Mesenchymal stem cell of adipose (primary cell): ENCODE results near the genes SLC16A11, ZBTB4, TNFSF12 and MPDU1.

- CAGE, long polyA plus RNA, result no peak
These were observed at the start of gene SLC16A11 for GRCh38 chr17:7043269-7044289. Gene SLC16A11, minus strand, starts transcription at chr17:7044092.

GRCh38 chr17:7113725-7114492, 713 bp downstream of the ASGR2 start:
- CAGE, long polyA plus RNA, result no peak

DNA sequence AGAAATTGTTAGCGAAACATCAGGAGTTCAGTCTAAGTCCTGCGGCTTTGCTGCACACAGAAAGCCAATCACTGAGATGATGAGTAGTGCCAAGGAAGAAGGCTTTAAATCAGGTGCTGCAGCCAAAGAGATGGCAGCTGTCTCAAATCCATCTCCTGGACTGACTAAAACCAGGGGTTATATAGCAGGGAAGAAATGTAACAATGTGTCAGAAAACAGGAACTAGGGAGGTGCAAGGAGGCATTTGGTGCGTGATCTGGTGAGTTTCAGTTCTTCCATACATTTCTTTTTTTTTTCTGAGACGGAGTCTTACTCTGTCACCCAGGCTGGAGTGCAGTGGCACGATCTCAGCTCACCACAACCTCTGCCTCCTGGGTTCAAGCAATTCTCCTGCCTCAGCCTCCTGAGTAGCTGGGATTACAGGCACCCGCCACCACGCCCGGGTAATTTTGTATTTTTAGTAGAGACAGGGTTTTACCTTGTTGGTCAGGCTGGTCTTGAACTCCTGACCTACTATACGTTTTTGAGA, 6.7 kb upstream of the ASGR2 start:
- CAGE, long polyA plus RNA, result no peak

DNA sequence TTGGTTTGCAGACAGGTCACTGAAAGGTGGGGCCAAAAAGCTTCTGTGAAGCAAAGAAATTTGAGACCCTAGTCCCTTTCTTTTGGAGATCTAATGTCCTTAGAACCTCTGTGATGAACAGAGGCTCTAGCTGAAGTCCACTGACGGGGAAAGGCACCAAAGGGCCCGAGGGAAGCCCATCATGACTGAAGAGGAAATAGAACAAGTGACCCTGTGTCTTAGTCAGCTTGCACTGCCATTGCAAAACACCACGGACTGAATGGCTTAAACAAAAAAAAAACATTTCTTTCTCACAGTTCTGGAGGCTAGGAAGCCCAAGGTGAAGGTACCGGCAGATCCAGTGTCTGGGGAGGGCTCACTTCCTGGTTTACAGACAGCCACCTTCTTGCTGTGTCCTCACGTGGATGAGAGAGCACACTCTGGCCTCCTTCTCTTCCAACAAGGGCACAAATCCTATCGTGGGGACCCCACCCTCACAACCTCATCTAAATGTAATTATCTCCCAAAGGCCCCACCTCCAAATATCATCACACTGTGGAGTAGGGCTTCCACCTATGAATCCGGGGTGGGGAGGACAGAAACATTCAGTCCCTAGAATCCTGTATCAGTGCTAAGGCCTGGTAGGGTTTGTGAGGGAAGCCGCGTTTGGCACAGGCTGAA, 24.3 kb upstream of the ASGR2 start:
- CAGE, long polyA plus RNA, result no peak

- CAGE, long polyA plus RNA, result no peak
These were observed 24.9 kb upstream of the ASGR2 start for GRCh38 chr17:7139456-7139898.

GRCh38 chr17:7214947-7216244, 2.0 kb downstream of the DLG4 start:
- CAGE, long polyA plus RNA, result no peak

DNA sequence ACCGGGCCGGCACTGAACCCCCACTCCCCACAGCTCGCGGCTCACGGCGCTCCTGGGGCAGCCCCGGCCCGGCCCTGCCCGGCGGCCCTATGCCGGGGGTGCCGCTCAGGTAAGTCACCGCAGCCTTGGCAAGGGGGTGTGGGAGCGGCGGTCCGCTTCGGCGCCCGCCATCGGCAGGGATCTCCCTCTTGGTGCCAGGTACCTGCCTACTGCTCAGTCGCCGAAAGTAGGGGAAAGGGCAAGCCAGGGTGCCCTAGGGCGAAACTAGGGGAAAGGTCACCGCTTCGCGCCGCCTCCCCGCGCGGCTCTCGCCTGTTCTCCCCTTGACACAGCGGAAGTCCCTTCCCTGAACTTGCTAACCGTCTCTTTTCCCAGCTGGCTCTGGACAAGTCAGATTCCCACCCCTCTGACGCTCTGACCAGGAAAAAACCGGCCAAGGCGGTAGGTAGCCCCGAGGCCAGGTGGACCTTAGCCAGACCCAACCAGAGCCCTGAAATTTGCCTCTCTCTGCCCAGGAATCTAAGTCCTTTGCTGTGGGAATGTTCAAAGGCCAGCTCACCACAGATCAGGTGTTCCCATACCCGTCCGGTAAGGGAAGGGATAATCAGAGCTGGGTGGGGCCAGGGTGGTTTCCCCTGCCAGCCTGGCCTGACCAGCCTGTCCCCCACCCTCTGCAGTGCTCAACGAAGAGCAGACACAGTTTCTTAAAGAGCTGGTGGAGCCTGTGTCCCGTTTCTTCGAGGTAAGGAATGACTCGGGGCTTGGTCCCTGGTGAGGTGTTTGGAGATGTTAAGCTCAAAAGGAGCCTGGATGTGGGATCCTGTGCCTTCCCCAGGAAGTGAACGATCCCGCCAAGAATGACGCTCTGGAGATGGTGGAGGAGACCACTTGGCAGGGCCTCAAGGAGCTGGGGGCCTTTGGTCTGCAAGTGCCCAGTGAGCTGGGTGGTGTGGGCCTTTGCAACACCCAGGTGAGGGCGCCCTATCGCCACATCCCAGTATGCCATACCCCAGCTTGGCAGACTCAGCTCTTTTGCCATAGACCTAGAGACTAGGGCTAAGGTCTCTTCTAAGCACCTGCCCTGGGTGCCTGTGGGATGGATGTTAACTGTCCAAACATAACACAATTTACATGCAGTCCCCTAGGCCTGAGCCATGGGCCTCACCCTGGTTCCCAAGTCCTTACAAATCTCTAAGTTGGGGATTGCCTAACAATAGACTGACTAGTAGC, 766 bp downstream of the ACADVL start:
- CAGE, long polyA plus RNA, result no peak

DNA sequence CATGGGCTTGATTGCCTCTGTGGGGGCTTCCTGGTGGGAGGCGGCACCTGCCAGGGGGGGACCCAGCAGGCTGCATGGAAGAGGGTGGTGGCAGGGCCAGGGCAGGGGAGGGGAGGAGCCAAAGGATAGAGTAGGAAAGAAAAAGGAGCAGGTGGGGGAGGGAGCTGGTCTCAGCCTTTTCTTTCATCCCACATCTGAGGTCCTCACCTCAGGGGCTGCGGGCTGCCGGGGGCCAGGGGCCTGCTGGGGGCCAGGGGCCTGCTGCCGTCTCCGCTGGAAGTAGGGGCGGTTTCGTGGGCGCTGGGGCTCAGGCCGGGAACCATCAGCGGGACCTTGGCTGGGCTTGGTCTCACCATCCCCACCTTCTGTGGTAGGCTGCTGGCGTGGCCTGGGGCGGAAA, 5.1 kb downstream of the YBX2 start:
- CAGE, long polyA plus RNA, result no peak

- CAGE, long polyA plus RNA, result no peak
These were observed 7.4 kb downstream of the ACAP1 start for GRCh38 chr17:7343622-7344298.

DNA sequence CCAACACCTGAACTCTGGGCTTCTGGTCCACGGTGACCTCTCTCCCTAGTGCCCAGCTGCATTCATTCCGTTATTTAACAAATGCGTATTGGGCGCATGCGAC, 1.1 kb upstream of the KCTD11 start:
- CAGE, long polyA plus RNA, result no peak

GRCh38 chr17:7418681-7419437, 1.3 kb upstream of the SPEM1 start:
- CAGE, long polyA plus RNA, result no peak

DNA sequence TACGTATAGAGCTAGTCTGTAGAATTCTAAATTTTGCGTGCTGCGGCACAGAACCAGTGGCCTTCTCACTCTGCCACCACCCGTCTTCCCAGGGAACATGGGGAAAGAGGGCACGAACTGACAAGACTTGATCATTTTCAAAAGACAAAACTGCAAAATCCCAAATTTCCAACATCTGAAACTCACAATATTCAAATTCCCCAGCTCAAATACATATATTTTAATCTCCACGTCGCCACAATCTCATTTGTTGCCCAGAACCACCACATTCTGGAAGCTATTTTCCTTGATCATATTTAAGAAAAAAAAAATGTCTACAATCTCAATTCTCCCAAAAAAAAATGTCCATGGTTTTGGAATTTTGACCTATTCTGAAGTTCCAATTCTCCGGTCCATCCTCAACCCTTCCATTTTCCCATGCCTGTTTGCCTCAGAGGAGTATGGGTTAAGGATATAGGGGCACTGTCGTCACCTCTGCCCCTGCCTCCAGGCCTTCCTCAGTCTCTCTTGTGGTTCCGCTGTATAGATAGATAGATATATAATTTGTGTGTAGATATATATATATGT, 14.7 kb downstream of the CHRNB1 start:
- CAGE, long polyA plus RNA, result no peak

DNA sequence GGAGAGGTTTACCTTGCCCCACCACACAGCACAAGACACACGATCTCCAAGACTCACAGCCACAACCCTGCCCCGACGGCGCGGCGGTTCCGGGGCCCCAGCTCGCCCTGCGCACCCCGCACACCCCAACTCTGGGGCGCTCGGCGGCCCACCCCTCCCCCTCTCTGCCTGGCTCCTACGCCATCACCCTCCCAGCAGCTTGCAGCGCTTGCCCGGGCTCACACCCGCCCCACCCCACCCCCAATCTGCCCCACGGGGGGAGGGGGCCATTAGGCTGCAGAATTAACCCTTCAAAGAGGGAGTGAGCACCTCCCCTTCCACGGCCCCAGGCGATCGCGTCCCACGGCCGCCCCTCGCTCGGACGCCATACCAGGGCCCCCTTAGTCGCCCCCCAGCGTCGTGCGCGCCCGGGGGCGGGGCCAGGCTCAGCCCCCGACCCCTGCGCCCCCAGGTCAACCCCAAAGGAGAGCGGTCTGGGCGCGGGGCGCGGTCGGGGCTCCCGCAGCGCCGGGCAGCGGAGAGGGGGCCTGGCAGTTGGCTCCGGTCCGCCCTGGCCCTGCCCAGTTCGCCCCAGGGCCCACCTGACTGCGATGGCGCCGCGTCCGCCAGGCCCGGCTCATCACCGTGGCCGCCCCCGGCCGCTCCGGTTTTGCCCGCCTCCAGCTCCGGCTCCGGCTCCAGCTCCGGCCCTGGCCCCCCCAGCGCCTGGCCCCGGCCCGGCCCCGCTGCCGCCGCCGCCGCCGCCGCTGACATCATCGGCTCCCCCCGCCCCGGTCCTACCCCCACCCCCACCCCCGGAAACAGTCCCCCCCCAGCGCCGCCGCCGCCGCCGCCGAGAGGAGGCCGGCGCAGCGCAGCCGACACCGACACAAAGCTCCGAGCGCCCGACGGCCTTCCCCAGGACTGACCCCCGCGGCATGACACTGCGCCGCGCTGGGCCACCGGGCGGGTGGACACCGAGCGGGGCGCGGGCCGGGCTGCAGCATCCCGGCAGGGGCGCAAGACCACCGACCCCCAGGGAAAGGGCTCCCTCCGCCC, at the start of gene ZBTB4:
Gene ZBTB4, minus strand, starts transcription at position 757 of the 1,038 bp plus-strand sequence.
- CAGE, long polyA plus RNA, result no peak

DNA sequence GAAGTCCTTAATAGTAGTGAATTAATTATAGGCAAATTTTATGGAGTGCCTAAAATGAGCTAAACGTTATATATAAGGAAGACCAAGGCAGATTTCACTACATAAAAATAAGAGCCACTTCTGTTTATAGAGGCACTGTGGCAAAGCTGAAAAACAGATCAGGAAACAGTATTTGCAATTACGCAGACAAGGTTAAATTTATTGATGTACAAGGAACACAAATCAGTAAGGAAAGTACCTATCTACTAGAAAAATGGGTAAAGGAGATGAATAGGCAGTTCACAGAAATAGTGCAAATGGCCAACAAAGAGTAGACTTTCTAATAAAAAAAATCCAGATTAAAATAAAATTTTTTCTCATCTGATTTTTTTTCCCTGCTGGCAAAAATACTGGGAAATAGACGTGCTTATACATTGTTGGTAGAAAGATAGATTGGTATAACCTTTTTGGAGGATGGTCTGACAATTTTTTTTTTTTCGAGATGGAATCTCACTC, 5.4 kb downstream of the SLC35G6 start:
- CAGE, long polyA plus RNA, result no peak

- CAGE, long polyA plus RNA, result no peak
These were observed at the start of gene TNFSF12 for GRCh38 chr17:7548746-7549309. Gene TNFSF12, plus strand, starts transcription at chr17:7549058.

- CAGE, long polyA plus RNA, result no peak
These were observed 926 bp upstream of the MPDU1 start for GRCh38 chr17:7582651-7583201.

GRCh38 chr17:7583202-7584235, at the start of gene MPDU1:
Gene MPDU1, plus strand, starts transcription at chr17:7583852.
- CAGE, long polyA plus RNA, result no peak

GRCh38 chr17:7631990-7632198, 2.0 kb downstream of the SHBG start:
- CAGE, long polyA plus RNA, result no peak

- CAGE, long polyA plus RNA, result no peak
These were observed 24.8 kb upstream of the KDM6B start for GRCh38 chr17:7809189-7809723.

- CAGE, long polyA plus RNA, result no peak
These were observed 396 bp downstream of the KDM6B start for GRCh38 chr17:7834385-7834840.